GM19239 (cell line): ENCODE measurements around the gene ZFP36L1.

- RRBS, result no CpG with 5 or more reads among the region's 17 CpGs
These were observed 5.7 kb downstream of the ZFP36L1 start for GRCh38 chr14:68786854-68787948.

DNA sequence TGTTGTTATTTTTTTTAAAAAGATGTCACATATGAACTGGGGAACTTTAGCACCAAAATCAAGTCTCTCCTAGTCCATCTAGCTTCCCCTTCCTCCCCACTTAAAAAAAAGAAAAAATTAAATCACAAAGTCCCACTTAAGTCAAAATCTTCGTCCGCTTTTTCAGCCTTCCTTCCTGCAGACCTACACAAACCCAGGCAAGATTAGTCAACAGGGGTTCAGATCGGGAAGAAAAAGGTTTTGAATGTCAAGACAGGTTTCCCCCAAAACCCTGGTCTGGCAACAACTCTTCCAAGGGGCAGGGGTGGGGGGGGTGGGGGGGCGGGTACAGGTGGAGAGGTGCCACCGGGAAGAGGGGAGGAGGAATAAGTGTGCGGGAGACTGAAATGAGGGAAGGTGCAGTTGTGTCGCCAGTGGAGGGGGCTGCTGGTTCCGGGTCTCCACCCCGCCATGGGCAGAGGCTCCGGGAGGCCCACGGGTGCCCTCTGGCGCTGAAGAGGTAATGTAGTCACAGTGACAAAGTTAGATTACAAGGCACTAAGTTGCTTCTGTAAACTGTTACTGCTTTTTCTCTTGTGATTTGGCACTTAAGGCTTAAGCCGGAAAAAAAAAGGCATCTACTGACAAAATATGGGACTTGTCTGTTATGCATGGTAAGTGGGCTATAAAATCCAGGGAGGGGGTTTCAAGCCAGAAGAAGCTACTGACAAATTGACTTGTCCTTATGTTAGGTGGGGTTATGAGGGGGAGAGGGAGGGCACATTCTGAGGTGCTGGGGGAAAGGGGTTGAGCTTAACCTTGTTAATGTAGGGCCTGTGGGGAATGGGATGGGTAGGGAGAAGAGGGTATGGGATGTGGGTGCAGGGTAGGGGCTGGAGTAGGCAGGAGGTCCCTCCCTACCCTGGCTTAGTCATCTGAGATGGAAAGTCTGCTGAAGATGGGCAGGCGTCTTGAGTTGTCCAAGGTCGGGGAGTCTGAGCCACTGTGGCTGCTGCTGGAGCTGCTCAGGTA is 3.9 kb downstream of the ZFP36L1 start:
- RRBS, result 4% methylated on average over 4 of the region's 15 CpGs

- RRBS, result 4% methylated on average over 9 of the region's 28 CpGs
These were observed at the start of gene ZFP36L1 for GRCh38 chr14:68792778-68793314. Gene ZFP36L1, minus strand, starts transcription at chr14:68793067.

- RRBS, result 6% methylated on average over 5 of the region's 45 CpGs
These were observed 1.0 kb upstream of the ZFP36L1 start for GRCh38 chr14:68793766-68794441.

GRCh38 chr14:68815746-68816279 is 22.9 kb upstream of the ZFP36L1 start:
- RRBS, result no CpG with 5 or more reads among the region's 16 CpGs

- RRBS, result no CpG with 5 or more reads among the region's 19 CpGs
These were observed 26.5 kb upstream of the ZFP36L1 start for GRCh38 chr14:68819015-68820064.

DNA sequence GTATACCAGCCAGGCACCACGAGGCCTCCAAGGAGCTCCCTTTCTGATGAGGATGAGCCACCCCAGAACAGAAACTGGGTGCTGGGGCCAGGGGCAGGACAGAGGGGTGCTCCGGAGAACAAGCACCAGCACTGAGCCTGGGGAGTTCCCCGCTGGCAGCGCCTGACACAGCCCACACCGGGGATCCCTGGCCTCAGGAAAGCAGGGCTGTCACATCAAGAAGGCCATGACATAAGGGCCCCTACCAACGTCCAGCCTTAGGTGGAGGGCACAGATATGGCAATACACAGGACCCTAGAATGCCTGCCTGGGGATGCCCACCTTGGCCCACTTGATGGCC is 28.5 kb upstream of the ZFP36L1 start:
- RRBS, result 13% methylated on average over 4 of the region's 6 CpGs

DNA sequence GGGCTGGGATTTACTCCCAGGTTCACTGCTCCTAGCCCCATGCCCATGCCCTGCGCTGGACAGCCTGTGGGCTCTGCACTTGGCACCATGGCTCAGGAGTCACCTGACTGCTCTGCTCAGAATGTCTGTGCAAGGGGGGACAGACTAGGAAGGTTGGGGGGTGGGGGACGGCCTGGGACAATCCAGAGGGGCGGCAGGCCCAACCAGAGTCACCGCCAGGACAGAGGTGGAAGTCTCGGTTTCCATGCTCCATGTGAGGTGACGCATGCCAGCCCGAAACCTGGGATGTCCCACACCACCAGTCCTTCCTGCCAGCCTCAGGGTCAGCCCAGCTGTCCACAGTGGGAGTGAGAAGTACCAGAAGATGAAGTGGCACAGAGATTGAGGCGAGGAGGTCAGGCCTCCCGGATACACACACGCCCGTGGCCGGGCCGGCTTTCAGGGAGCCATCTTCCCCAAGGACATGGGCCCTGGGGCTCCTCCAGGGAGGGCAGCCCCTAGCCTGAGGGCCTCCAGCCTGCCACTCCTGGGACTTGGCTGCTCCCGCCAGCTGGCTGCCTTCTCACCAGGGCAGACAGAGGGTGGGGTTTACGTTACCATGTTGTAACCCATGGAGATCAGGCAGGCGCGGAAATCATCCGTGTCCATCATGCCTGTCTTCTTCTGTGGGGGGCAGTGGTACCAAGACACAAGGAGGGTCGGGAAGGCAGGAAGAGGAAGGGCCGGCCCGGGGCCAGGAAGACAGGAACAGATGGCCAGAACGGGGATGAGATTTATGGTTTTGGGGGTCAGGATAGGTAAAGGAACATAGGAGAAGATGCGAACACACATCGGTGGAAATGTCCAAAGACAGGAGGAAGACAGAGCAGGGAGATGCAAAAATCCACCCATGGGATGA is 85.2 kb upstream of the ZFP36L1 start:
- RRBS, result no CpG with 5 or more reads among the region's 24 CpGs

- RRBS, result no CpG with 5 or more reads among the region's 9 CpGs
These were observed 75.4 kb downstream of the ACTN1 start for GRCh38 chr14:68903477-68904233.

GRCh38 chr14:68962870-68963617 is 16.1 kb downstream of the ACTN1 start:
- RRBS, result no CpG with 5 or more reads among the region's 5 CpGs

DNA sequence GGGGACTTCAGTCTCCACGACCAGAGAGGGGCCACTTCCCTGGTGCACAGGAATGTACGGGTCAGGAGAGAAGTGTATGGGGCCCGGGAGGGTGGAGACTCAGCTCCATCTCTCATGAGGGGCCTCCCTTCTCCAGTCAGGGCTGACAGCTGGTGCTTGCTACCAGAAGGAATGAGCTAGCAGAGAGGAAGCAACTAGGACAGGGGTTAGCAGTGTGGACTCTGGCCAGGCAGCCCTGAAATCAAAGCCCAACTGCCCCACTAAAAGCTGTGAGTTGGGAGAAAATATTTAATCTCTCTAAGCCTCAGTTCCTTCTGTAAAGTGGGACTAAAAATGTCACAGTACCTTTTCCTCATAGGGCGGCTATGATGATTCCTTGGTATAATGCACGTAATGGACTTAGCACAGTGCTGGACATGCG is 14.7 kb downstream of the ACTN1 start:
- RRBS, result no CpG with 5 or more reads among the region's 6 CpGs

DNA sequence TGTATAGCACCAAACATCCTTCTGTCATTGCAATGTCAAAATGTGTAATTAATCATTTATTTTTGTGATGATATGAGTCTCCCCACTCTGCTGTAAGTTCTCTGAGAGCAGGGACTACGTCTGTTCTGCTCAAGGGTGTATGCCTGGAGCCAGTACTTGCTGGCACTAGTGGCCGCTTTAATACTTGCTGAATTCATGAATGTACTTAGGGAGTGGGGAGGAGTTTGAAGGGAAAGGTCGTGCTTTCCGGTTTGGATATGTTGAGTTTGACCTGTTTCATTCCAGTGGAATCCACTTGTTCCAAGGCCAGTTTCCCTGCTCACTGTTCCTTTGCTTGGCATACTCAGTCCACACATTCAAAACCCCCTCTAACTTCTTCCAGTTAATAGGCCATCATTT is 1.9 kb upstream of the DCAF5 start:
- RRBS, result no CpG with 5 or more reads among the region's 4 CpGs

GRCh38 chr14:69354865-69355308 is 43.2 kb downstream of the ERH start:
- RRBS, result no CpG with 5 or more reads among the region's 4 CpGs

GRCh38 chr14:69397777-69398179 is 321 bp downstream of the ERH start:
- RRBS, result 2% methylated on average over 9 of the region's 29 CpGs

- RRBS, result no CpG with 5 or more reads among the region's 14 CpGs
These were observed 4.1 kb downstream of the SUSD6 start for GRCh38 chr14:69615230-69616236.

DNA sequence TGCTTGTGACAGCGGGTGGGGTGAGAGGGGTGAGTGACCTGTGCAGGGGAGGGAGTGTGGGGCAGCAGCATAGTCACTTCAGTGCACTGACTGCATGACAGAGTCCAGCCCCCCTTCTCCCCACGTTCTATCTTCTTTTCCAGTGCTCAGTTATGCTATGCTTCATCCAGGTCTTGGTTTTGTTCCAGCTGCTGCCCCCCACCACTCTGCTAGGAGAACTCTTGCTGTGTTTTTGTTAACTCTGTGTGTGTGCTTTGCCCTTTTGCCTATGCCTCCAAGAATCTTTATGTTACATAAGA is 26.3 kb downstream of the SUSD6 start:
- RRBS, result no CpG with 5 or more reads among the region's 2 CpGs

DNA sequence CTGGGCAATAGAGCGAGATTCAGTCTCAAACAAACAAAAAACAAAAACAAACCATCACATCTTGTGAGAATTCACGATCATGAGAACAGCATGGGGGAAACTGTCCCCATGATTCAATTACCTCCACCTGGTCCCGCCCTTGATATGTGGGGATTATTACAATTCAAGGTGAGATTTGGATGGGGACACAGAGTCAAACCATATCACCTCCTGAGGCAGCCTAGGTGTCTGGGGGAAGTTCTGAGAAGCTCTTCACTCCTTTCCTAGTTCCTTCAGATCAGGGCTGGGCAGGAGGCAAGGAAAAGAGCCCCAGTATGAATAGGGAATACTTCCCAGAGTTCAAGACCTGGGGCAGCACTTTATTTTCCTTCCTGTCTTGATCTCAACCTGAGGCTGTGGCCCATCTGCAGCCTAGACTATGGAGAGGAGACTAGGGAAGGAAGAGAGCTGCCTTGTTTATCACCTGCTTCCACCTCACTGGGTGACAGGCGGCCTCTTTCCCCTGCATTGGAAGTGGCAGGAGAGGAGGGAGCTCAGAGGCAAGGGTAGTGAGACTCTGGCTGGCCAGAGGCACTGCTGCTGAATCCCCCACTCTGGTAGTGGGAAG is 49.2 kb upstream of the SRSF5 start:
- RRBS, result no CpG with 5 or more reads among the region's 4 CpGs

DNA sequence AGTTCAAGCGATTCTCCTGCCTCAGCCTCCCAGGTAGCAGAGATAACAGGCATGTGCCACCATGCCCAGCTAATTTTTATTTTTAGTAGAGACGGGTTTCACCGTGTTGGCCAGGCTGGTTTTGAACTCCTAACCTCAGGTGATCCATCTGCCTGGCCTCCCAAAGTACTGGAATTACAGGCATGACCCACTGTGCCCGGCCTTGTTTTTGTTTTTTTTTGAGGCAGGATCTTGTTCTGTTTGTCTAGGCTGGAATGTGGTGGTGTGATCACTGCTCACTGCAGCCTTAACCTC is 5.4 kb downstream of the SRSF5 start:
- RRBS, result no CpG with 5 or more reads among the region's 4 CpGs